Melanocyte of skin (primary cell): ENCODE results near the genes C7orf50 and UNCX.

DNA sequence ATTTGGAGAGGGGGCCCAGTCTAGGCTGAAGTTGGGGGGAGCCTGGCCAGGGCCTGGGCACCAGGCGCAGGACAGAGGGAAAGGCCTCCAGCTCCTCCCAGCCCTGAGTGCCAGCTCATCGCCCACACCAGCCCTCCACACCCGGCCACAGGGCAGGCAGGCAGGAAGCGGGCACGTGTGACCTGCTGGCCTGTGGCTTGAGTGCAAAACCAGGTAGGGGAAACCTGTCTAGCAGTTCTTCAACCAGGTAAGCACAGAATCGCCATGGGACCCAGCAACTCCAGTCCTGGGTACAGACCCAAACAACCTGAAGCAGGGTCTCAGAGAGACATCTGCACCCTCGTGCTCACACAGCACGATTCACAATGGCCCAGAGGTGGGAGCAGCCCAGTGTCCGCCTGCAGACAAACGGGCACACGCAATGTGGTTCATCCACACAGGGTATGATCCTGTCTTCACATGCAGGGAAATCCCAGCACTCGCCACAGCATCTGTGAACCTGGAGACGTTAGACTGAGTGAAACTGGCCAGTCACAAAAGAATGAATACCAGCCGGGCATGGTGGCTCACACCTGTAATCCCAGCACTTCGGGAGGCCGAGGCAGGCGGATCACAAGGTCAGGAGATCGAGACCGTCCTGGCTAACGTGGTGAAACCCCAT, 4.7 kb downstream of the ADAP1 start:
- CAGE, long polyA plus RNA, 2 experiments = no peak in any of the 2 experiments

- CAGE, long polyA plus RNA, 2 experiments = no peak in any of the 2 experiments
Observed at GRCh38 chr7:964740-965470, 10.4 kb upstream of the ADAP1 start.

DNA sequence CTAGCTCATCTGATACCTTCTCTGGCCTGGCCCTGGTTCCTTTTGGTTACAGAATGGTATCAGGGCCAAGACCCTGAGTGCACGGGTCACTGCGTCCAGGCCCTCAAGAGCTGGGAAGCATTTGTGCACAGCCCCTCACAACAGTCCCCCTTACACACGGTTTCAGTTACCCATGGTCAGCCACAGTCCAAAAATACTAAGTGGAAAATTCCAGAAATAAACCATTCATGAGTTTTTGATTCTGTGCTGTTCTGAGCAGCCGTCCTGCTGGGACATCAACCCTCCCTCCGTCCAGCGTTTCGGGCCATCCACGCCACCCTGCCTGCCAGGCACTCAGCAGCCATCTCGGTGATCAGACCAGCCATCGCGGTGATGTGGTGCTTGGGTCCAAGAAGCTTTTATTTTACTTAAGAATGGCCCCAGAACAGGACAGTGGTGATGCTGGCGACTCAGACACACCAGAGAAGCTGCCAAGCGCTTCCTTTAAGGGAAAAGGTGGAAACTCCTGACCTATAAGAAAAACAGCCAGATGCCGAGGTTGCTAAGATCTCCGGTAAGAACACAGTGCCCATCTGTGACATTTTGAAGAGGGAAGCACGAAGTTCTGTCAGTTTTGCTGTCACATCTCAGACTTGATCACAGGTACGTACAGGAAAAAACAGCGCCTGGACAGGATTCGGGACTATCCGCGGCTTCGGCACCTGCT, 8.6 kb downstream of the COX19 start:
- CAGE, long polyA plus RNA, 2 experiments = no peak in any of the 2 experiments

GRCh38 chr7:1040674-1041324, 3.5 kb upstream of the GPR146 start:
- CAGE, long polyA plus RNA, 2 experiments = no peak in any of the 2 experiments

DNA sequence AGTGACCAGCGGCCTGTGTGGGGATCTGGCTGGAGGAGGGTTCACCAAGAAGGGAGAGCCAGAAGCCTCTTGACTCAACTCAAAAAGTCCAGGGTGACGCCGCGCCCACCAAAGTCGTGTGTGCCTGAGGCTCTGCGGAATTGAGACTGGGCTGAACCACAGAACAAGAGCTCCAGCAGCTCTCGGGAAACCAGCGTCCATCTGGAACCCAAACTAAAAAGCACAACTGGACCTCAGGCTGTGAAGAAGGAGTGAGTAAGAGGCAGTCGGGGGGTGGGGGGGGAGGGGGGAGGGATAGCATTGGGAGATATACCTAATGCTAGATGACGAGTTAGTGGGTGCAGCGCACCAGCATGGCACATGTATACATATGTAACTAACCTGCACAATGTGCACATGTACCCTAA, 13.8 kb downstream of the C7orf50 start:
- CAGE, long polyA plus RNA, 2 experiments = no peak in any of the 2 experiments

DNA sequence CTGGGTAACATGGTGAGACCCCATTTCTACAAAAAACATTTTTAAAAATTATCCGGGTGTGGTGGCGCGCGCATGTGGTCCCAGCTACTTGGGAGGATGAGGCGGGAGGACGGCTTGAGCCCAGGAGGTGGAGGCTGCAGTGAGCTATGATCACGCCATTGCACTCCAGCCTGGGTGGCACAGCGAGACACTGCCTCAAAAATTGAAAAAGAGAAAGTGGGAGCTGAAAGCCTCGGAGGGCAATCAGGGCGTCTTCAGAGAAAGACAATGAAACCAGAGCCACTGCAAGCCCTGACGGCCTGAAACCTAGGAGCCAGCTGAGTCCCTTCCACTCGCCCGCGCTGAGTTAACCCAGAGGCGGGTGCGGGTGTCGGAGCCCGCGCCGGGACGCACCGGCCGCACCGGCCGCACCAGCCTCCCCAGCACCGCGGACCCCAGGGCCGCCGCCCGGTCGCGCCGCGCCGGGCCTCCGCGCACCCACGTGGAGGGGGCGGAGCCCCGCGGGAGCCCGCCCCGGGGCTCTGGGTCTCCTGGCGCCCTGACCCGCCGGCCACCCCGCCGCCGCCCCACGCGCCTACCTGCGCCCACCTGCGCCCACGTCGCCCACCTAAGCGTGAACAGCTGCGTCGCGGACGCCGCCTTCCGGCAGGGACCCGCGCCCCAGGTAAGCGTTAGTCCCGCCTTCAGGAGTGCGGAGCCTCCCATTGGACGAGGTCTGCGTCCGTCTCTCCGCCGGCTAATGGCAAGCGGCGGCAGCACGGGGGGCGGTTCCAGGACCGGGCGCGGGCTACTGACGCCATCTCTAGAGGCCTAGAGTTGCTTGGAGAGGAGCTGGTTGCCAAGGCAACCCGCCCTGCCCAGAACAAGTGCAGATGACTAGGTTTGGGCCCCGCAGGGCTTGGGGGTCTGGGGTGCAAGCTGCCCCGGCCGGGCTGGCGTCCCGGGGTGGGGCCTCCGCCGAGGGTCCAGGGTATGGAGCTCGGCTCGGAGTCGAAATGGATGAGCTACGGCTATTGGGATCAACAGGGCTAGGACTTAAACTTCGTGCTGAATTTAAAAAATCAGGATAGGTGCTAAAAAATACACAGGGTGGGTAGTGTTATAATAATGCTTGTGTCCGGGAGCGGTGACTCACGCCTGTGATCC, at the start of gene C7orf50:
TSS of gene C7orf50 (minus strand) at position 637 of the 1,146 bp plus-strand sequence.
- CAGE, long polyA plus RNA, 2 experiments = start-site peak on the minus strand in 2 of 2 experiments, centred at positions 624 to 632 of the sequence, 573 to 4,169 reads per replicate

DNA sequence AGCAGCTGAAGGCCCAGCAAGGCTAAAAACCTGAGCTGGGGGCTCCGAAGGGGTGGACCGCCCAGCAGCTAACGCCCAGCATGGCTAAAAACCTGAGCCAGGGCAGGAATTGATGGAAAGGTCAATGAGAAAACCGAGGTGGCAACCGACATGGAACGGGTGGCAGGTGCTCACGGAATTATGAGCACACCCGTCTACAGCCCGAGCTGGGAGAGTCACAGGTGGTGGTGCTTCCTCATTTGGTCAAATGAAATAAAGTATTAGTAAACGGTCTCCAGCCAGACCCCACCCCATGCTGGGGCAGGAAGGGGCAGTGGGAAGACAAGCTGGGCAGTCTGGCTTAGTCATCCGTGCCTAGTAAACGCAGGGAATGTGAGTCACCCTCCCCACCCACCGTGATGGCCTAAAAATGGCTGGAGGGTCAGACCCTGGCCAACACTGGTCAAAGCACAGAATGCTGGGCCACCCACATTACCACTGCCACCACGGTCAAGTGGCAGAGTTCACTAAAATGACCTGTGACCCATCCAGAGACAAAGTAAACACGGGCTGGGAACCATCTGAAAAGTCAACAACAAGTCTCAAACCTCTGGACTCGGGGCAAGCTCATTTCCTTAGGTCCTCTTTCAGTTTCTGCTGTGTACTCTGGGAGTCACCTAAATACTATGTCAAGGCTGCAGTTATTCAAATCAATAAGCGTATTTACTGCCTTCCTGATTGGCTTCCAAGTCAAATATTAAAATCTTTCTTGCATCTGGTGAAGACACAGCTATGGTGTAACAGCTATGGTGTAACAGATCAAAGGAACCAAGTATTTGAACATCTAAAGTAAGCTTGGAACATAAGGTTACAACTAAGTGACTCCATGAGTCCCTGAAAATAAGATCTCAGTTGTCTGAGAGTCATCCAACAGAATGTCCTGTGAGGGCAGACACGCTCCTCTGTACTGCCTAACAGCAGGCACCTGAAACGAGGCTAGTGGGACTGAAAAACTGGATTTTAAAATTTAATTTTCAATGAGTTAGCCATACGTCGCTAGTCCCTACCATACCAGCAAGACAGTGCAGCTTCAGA, 3.1 kb downstream of the ZFAND2A start:
- CAGE, long polyA plus RNA, 2 experiments = no peak in any of the 2 experiments

DNA sequence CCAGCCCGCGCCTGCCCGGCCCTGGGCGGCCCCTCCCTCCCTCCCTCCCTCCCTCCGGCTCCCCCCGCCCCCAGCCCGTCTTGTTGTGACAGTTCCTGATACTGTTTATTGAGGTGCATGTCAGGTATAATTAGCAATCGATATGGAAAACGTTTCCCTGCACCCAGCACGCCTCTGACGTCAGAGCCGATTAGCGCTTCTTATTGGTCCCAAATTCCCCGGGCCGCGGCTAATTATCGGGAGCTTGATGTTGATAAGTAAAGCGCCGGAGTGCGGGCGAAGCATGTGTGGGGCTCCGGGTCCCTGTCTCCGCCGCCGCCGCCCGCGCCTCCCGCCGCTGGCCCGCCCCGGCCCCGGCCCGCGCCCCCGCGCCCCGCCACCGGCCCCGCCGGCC, at the start of gene UNCX:
TSS of gene UNCX (plus strand) at position 260 of the 394 bp plus-strand sequence.
- CAGE, long polyA plus RNA, 2 experiments = no peak in any of the 2 experiments

- CAGE, long polyA plus RNA, 2 experiments = no peak in any of the 2 experiments
Observed at GRCh38 chr7:1434492-1435386, 24.5 kb downstream of the MICALL2 start.

GRCh38 chr7:1455069-1456138, 3.9 kb downstream of the MICALL2 start:
- CAGE, long polyA plus RNA, 2 experiments = no peak in any of the 2 experiments

GRCh38 chr7:1467101-1467997, 8.1 kb upstream of the MICALL2 start:
- CAGE, long polyA plus RNA, 2 experiments = no peak in any of the 2 experiments

GRCh38 chr7:1523865-1524473, 6.5 kb upstream of the MAFK start:
- CAGE, long polyA plus RNA, 2 experiments = no peak in any of the 2 experiments

DNA sequence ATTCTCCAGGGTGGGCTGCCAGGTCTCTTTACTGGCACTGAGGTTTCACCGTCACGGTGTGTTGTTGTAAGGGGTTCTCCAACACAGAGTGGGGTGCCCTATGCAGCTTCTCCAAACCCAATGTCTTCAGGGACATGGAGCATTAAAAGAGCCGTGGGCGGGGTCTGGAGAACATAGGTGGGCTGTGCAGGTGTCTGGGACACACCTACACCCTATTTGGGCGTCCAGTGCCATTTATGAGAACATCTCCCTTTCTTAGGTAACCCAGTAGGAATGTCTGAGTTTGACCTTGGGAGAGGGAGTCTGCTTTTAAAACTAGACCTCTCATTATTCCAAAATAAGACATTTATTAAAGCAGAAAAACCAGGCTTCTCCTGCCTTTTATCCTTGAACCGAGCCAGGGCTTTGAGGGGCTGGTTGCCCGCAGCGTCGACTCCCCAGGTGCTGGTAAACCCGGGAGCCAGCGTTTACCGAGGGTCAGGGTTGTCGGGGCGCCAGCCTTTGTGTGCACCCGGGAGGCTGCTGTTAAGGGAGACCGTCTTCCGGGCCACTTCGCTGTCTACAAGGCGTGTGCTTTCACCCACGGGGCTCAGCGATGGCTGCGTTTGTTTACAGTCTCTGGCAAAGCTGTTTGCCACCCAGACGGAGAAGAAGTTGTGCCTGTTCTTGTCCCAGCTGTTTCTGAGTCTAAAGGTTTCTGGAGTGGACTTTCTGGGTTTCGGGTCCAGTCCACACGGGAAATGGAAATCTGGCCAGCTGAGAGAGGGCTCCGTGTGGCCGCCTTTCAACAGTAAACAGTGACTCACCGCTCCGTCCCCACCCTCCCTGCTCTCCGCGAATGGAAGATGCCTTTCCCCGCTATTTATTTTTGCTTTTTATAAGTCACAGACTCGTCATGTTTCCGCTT, 1.9 kb downstream of the MAFK start:
- CAGE, long polyA plus RNA, 2 experiments = no peak in any of the 2 experiments

- CAGE, long polyA plus RNA, 2 experiments = no peak in any of the 2 experiments
Observed at GRCh38 chr7:1558196-1558723, 2.3 kb upstream of the TMEM184A start.

DNA sequence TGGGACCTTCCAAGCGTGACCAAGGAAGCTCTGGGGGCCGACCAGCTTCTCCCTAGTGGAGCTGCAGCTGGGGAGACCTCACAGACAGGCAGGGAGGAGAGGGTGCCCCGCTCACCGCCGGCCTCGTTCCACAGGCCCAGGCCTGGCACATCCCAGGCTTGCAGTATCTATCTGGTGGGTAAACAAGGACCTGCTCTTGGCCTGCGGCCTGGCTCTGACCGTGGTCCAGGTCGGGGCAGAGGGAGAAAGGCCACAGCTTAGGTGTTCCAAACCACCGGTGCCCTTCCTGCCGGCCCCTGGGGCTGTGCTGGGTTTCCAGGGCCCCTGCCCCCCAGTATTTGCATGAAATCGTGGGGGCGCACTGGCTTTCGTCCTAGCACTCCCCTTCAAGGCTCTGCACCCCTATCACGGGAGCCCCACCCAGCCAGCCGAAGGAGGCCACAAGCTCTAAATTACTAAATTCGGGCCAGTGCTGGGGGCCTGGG, 1.5 kb upstream of the ELFN1 start:
- CAGE, long polyA plus RNA, 2 experiments = no peak in any of the 2 experiments

DNA sequence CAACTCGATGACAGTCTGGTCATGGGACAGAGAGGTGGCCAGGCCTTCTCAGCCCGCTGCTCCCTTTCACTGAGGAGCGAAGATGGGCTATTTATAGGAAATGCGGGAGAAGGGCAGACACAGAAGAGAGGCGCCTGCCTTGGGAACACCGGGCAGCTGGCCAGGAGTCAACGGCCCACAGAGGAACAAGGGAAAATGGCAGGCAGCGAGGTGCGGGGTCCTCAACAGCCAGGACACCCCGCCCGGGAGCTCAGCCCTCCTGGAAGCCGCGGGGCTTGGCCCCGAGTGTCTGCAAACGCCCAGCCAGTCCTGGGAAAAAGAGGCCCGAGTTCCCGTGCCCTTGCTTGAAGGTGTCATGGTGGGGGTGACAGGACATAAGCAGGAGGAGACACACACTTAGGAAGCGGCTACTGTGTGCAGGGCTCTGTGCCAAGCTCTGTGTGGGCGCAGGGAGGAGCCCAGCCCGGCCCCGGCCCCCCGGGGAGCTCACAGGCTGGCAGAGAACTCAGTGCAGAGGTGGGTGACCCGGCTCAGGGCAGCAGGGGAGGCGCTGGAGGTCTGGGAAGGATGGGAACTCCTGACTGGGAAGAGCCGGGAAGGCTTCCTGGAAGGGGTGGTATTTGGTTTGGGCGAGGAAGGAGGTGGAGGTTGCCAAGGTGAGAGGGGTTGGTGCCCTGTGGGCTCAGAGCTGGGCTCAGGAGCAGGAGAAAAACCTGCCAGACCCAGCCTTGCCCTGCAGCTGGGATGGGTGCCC, 79.9 kb downstream of the ELFN1 start:
- CAGE, long polyA plus RNA, 2 experiments = no peak in any of the 2 experiments

DNA sequence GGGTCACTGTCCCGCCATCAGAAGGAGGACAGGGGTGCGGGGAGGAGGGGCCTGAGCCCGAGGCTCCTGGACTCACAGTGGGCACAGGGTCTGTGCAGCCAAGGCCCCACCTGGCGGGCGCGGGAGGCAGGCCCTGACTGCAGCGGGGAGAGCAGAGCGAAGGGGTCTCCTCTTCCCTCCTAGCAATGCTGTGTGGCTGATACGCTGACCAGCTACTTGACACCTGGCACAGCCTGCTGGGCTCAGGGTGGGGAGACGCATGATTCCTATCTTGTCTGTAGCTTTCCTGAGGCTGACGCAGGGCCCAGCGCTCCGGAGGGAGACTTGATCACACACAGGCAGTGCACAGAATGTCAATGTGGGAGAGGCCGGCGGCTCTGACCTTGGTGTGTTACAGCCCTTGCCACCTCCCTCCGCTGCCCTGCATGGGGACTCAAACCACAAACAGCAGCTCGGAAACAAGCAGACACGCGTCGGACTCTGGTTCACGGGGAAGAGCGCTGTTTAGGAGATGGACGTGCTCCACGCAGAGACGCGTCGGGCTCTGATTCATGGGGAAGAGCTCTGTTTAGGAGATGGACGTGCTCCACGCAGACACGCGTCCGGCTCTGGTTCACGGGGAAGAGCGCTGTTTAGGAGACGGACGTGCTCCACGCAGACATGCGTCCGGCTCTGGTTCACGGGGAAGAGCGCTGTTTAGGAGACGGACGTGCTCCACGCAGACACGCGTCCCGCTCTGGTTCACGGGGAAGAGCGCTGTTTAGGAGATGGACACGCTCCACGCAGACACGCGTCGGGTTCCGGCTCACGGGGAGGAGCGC, 175.1 kb downstream of the ELFN1 start:
- CAGE, long polyA plus RNA, 2 experiments = no peak in any of the 2 experiments

GRCh38 chr7:1855090-1855561, 185.0 kb downstream of the ELFN1 start:
- CAGE, long polyA plus RNA, 2 experiments = no peak in any of the 2 experiments

- CAGE, long polyA plus RNA, 2 experiments = no peak in any of the 2 experiments
Observed at GRCh38 chr7:1883733-1884252, 213.7 kb downstream of the ELFN1 start.

DNA sequence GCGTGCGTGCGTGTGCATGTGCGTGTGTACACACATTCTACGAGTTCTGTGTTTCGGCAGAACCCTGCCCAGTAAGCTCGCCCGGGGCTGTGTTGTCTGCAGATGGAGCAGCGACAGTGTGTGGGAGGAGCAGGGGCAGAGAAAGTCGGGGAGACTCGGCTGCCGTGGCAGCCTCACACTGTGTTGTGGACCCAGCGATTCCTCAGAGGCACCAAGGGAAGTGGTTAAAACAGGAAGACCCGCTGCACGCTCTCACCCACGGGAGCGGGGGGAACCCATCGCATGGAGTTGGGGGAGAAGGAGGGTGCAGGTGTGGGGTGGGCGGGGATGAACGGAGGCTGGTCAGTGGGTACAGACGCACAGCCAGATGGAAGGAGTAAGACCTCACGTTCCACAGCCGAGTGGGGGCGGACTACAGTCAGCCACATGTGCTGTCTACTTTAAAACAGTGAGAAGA, 250.2 kb downstream of the ELFN1 start:
- CAGE, long polyA plus RNA, 2 experiments = no peak in any of the 2 experiments